Heart (tissue), 3 donors: Measurements from ENCODE around the genes ZFYVE9, PODN, DMRTB1, DIO1 and IFT25.

DNA sequence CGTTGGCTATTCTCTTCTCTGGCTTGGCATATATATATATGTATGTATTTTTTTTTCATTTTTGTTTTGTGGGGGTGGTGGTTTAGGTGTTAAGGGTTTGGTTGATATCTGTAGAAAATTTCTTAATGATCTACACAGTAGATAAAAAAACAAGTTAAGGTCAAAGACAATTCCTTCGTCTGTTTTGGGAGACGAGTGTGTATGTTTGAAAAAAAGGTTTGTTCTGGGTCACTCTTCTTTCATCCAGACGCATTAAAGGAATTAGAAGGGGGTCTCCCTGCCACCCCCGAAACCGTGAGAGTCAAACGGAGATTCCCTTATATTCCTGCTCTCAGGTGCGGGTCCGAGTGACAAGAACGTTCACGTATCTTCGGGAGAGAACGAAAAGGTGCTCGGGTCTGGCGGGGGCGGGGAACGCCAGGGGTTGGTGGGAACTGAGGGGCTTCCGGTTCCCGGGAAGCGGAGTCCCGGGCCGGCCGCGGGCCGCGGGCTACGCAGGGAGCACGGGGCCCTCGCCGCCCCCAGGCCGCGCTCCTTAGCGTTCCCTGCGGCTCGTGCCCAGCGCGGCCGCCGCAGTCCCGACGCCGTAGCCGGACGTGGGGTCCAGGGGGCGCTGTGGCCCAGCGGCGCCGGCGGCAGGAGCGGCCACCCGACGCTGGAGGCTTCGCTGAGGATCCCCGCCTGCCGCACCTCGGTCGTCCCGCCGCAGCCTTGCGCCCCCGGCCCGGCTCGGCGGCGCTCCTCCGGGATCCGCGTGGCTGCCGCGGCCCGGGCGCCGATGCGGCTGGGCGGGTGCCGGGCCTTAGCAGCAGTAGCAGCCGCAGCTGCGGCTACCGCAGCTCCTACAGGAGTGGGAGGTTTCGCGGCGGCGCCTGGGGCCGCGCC lies at the start of gene ZFYVE9:
Gene ZFYVE9, plus strand, starts transcription at position 648 of the 885 bp plus-strand sequence.
- RAMPAGE, long total RNA, 2 experiments: no peak in any of the 2 experiments

DNA sequence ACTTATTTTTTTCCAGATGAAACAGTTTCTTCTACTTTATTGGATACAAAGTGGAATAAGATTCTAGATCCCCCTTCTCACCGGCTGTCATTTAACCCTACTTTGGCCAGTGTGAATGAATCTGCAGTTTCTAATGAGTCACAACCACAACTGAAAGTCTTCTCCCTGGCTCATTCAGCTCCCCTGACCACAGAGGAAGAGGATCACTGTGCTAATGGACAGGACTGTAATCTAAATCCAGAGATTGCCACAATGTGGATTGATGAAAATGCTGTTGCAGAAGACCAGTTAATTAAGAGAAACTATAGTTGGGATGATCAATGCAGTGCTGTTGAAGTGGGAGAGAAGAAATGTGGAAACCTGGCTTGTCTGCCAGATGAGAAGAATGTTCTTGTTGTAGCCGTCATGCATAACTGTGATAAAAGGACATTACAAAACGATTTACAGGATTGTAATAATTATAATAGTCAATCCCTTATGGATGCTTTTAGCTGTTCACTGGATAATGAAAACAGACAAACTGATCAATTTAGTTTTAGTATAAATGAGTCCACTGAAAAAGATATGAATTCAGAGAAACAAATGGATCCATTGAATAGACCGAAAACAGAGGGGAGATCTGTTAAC lies 95.7 kb downstream of the ZFYVE9 start:
- RAMPAGE, long total RNA, 2 experiments: no peak in any of the 2 experiments

DNA sequence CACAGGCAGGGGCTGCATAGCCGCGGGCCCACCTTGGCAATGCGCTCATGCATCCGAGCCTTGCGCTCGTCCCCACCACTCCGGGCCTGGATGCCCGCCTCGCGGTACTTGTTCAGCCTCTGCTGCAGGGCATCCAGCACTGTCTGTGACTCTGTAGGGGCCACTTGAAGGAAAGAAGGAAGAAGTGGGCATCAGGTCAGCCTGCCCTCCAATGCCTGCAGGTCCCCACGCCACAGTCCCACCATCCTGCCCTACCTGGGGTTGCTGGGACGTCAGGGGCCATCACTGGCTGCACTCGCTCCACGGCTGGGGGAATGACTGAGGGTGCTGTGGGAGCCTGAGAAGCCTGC lies 7.0 kb downstream of the CC2D1B start:
- RAMPAGE, long total RNA, 2 experiments: no peak in any of the 2 experiments

DNA sequence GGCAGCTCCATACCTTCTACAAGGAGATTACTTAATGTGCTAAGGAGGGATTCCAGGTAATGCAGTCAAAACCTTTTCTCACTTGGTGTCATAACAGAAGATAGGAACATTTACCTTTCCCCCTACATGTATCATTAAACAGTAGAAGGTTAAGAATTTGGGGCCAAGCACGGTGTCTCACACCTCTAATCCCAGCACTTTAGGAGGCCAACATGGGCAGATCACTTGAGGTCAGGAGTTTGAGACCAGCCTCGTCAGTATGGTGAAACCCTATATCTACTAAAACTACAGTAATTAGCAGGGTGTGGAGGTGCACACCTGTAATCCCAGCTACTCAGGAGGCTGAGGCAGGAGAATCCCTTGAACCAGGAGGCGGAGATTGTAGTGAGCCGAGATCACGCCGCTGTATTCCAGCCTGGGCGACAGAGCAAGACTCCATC lies 4.8 kb downstream of the PRPF38A start:
- RAMPAGE, long total RNA, 2 experiments: no peak in any of the 2 experiments

GRCh38 chr1:52411054-52411274 lies 6.6 kb downstream of the PRPF38A start:
- RAMPAGE, long total RNA, 2 experiments: no peak in any of the 2 experiments

DNA sequence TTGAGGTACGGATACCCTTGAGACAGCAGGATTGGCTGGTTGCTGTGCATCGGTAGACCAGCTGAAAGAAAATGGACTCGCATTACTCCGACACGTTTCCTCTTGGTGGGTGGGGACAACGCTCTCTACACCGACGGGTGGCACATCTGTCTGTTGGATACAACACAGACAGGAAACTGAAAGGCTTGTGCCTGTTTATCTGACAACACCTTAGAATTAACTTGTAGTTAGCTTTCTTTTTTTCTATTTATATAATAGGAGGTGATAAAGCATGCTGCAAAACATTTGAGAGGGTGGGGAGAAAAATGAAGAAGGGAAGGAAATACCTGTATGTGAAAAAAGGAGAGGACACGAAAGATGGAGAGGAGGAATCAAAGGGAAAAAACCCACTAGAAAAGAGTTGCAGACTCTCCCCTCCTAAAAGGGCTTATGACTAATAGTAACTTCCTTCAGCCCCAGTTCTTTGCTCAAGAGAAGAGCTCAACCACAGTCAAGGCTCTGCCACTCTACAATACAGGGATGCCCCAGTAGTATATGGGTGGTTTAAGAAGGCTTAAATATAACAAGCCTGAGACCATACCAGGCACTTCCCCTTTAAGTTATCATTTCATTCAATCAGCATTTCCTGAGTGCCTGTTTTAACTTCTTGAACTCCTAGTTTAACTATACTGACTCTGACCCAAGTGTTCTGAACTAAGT lies 19.6 kb downstream of the PRPF38A start:
- RAMPAGE, long total RNA, 2 experiments: no peak in any of the 2 experiments

GRCh38 chr1:52698688-52699004 lies 499 bp upstream of the COA7 start:
- RAMPAGE, long total RNA, 2 experiments: no peak in any of the 2 experiments

GRCh38 chr1:52925315-52926115 lies 1.6 kb upstream of the SCP2 start:
- RAMPAGE, long total RNA, 2 experiments: no peak in any of the 2 experiments

DNA sequence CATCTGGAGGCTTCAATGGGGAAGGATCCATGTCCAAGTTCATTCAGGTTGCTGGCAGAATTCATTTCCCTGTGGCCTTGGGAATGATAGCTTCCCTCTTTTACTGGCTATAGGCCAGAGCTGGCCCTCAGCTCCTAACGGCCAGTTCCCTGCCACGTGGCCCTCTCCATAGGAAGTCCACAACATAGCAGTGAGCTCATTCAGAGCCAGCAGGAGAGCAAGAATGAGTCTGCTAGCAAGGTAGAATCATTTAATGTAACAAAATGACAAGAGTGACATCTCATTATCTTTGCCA lies 15.0 kb upstream of the PODN start:
- RAMPAGE, long total RNA, 2 experiments: no peak in any of the 2 experiments

- RAMPAGE, long total RNA, 2 experiments: no peak in any of the 2 experiments
Measured at GRCh38 chr1:53047839-53048528, 14.0 kb upstream of the PODN start.

DNA sequence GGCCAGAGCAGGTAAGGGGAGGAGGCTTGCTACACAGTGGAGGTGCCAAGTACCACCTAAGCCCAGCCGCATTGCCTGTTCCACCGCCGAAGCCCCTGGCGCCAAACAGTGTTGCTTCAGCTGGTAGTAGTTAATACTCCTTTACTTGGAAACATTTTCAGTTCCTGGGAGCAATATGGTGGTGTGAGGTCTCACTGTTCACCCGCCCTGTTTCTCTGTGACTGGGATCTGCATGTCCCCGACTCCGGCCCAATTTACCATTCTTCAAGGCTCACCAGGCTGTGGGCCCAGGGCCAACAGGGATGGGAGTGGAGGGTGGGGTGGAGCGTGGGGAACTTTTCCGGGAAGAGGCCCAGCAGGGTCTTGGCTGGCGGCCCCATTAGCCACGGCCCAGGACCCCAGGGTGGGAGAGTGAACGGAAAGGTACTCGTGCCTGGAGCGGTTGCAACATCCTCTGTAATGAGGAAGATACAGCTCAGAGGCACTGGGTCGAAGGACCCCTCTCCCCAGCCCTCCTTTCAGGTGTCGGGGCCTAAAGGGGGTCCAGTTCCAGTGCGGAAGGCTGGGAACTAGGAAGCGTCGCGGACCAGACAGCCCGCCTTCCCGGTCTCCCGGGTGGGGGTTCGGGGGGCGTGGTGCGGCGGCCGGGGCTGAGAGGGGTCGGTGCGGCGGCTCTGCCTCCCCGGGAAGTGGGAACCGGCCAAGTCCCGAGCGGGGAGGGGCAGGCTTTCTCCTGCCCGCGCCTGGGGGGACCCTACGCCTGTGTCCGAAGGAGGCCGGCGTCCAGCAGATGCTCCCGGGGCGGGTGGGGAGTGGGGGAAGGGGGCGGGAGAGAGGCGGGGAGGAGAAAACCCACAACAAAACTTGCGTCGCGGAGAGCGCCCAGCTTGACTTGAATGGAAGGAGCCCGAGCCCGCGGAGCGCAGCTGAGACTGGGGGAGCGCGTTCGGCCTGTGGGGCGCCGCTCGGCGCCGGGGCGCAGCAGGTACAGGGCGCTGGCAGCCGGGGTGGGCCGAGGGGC lies at the start of gene PODN:
Gene PODN, plus strand, starts transcription at position 890 of the 1,021 bp plus-strand sequence.
- RAMPAGE, long total RNA, 2 experiments: no peak in any of the 2 experiments

- RAMPAGE, long total RNA, 2 experiments: no peak in any of the 2 experiments
Measured at GRCh38 chr1:53075491-53076132, 13.6 kb downstream of the PODN start.

- RAMPAGE, long total RNA, 2 experiments: no peak in any of the 2 experiments
Measured at GRCh38 chr1:53296599-53296853, 31.3 kb downstream of the LRP8 start.

GRCh38 chr1:53434247-53435207 lies 24.7 kb upstream of the DMRTB1 start:
- RAMPAGE, long total RNA, 2 experiments: no peak in any of the 2 experiments

GRCh38 chr1:53459116-53459451 lies at the start of gene DMRTB1:
DMRTB1 (plus strand) TSS chr1:53459399.
- RAMPAGE, long total RNA, 2 experiments: no peak in any of the 2 experiments

DNA sequence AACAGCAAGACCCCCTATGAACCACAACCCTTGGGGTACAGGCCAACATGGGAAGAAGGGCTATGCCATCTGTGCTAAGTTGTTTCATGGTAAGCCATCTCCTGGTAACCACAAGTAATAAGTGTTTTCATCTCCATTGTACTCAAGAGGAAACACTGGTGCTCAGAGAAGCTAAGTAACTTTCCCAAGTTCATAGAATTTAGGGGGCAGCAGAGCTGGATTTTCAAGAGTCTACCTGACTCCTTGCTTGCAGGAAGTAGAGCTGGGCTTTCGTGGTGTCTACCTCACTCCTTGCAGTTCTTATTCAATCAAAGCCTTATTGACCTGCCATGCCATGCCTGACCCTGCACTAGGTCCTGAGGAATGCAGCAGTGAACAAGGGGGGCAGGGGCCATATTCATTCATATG lies 93.4 kb downstream of the GLIS1 start:
- RAMPAGE, long total RNA, 2 experiments: no peak in any of the 2 experiments

- RAMPAGE, long total RNA, 2 experiments: no peak in any of the 2 experiments
Measured at GRCh38 chr1:53795943-53796407, 42.1 kb downstream of the NDC1 start.

- RAMPAGE, long total RNA, 2 experiments: no peak in any of the 2 experiments
Measured at GRCh38 chr1:53893930-53894503, at the start of gene DIO1. DIO1 (plus strand) TSS chr1:53894187.

DNA sequence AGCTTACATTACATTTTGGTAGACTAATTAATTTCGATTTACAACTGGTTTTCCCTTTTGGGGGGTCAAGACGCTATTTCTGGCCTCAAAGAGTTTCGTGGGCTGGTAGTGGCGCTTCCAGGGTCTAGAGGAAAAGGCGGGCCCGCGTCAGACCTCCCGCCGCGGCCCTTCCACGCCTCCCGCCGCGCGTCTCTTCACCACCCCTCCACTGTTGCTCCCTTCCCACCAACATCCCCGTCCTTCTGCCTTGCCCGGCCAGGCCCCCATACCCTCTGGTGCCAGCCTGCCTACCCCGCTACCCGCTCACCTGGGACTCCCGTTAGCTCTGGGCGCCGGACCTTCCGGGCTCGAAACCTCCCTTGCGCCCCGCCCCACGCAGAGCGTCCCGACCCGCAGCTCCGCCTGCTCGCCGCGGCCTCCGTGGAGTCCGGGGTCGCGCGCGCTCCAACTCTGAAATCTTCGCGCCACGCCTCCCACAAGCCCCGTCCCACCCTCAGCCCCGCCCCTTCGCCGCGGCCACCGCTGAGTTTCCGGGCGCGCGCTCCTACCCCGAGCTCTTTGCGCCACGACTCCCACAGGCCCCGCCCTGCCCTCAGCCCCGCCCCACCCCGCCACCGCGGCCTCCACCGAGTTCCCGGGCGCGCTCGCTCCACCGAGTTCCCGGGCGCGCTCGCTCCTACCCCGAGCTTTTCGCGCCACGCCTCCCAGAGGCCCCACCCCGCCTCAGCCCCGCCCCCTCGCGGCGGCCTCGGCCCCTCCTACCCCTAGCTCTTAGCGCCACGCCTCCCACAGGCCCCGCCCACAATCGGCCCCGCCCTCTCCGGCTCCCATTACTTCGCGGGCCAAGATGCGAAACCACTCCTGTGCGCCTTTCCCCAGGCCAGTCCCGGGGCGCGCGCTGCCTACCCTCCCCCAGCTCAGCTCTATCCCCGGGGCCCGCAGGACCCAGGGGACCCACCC lies at the start of gene IFT25:
Gene IFT25, minus strand, starts transcription at position 452 of the 960 bp plus-strand sequence.
- RAMPAGE, long total RNA, 2 experiments: start-site peak on the minus strand in 2 of 2 experiments, centred at positions 389 to 405 of the sequence, 1,129 to 1,553 reads per replicate

DNA sequence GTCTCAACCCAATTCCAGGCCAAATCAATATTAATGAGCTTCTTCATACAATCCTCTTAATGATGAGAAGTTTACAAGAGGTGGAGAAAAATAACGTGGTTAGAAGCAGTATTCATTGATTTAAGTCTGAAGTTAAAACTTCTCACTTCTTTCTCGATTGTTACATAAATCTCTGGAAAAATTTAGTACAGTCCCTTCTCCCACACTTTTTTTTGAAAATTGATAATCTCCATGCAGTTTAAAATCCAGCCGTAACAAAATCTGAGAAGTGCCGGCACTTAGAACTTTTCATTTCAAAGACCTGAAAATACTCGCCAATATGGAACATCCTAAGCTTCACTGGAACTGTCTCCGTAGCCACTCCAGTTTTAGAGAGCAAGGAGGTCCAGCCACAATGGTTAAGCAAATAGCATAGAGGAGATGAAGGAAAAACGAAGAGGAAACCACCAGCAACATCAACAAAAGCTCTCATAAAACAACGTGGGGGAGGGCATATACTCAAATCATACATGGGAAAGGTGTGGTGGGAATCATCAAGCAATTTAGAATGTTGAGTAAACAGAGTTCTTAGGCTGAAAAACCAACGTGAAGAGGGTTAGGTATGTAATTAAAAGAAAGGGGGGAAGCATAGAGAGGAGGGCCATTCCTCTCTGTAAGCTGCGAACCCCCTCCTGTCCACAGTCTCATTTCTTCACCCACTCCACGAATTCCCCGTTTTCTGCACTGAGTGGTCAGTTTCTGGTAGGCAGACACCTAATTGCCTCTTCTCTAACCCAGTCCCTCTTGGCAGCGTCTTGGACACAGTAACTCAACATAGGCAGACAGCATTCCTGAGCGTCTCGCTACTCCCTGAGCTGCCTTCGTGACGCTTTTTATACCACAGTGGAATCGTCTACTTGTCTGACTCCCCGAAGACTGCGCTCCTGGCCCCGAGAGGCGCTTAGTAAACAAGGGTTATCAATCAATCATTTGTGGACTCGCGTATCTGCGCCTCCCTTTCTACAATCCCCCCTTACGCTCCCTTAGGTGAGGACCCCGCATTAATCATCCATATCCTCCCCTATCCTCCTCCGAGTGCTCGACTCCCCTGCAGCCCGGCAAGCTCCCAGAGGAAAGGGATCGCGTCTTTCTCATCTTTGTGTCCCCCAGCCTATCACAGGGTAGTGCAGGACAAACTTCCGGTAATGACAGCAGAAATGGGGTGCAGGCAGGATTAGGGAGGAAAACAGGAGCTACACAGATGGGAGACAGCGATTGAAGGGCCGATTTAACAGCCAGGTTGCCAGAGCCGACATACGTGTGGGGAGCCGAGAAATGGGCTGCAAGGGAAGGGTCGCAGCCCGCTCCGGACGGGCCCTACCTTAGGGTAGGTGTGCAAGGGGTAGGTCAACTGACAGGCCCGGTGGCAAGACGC lies 857 bp downstream of the TMEM59 start:
- RAMPAGE, long total RNA, 2 experiments: no peak in any of the 2 experiments